ENCODE data around the genes GPSM1, INPP5E and NOTCH1.

DNA sequence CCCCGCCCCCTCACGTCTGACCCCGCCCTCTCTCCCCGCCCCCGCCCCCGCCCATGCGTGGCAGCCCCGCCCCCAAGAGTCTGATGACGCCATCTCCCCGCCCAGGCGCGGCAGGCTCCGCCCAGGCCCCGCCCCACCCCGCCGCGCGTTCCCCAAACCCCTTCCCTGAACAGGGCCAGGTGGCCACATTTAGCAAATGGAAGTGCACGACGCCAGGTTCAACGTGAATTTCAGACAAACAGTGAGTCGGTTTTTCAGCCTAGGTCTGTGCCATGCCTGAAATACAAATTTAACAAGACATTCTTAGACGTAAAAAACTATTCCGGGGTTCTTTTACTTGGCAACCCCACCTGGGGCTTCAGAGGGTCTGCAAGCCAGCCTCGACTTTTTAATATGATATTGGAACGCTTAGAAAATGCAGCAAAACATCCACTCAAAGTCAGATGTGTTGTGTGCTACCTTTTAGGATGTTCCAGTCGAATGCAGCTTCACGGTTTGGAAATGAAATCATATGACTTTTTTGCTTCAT lies 355 bp upstream of the QSOX2 start:
- RAMPAGE, long total RNA, result no peak
- RRBS, result no CpG with 5 or more reads among the region's 28 CpGs

DNA sequence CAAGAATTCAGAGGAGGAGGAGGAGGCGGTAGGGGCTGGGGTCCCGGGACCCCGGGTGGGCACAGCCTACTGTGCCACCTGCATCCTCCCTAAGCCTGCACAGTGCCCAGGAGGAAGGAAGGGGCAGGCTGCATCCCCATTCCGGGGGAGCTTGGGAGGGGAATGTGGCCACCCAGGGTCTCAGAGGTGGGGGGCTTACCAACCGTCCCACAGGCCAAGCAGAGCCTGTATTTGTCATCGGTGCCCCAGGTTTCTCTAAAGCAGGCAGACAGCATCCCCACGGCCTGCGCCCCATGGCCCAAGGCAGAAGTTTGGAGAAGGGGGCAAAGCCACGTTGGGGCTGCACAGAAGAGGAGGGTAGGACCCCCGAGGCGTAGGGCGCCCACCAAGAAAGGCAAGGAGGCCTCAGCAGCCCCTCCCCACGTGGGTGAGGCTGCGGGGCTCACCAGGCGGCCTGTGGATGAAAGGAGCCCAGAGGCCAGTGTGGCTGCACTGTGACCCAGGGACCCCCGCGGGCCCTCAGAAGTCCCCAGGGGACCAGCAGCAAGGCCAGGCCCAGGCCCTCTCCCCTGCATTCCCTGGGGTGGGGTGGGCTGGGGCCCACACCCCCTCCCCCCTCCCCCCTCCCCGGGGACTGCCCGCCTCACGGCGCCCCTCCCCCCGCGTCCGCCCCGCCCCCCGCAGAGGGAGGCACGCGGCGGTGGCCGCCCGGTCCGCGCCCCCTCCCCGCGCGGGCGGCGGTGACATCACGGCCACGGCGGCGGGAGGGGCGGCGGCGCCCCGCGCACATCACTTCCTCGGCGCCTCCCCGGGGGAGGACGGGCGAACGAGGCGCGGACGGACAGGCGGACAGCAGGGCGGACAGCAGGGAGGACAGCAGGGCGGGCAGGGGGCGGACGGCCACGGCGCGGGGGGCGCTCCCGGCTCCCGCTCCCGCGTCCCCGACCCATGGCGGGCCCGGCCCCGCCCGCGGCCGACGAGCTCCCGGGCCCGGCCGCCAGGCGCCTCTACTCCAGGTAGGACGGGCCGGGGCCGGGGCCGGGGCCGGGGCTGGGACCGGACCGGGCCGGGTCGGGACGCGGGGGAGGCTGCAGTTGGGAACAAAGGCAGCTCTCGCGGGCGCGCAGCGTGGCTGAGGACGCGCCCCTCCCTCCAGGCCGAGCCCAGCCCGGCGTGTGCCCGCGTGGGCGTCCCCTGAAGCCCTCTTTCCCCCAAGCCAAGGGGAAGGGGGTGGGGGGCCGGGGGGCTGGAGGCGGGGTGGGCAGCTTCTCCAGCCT lies at the start of gene GPSM1:
Gene GPSM1, plus strand, starts transcription at position 792 of the 1,277 bp plus-strand sequence.
- RAMPAGE, long total RNA, result no peak
- RRBS, result 2% methylated on average over 64 of the region's 107 CpGs

DNA sequence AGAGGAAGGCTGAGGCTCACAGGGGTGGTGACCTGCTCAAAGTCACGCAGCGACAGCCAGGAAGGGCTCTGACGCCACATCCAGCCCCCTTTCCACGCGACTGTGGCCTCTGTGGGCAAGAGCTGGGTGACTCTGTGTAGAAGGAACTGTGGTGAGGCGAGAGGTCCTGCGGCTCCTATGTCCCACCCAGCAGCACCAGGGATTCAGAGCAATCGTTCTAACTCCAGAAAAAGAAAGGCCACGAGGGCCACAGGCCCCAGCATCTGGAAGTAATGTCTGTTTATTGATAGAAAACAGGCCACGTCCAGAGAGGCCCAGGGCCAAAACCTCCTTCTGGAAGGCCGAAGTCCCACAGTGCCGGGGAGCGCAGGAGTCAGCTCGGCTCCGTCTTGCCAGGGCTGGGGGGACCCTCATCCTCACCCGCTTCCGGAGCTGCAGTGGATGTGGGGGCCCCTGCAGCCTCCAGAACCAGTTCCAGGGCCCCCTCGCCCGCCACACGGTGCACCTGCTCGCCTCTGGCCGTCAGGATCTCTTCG lies 1.8 kb downstream of the DNLZ start:
- RAMPAGE, long total RNA, result no peak
- RRBS, result 93% methylated on average over 6 of the region's 23 CpGs

DNA sequence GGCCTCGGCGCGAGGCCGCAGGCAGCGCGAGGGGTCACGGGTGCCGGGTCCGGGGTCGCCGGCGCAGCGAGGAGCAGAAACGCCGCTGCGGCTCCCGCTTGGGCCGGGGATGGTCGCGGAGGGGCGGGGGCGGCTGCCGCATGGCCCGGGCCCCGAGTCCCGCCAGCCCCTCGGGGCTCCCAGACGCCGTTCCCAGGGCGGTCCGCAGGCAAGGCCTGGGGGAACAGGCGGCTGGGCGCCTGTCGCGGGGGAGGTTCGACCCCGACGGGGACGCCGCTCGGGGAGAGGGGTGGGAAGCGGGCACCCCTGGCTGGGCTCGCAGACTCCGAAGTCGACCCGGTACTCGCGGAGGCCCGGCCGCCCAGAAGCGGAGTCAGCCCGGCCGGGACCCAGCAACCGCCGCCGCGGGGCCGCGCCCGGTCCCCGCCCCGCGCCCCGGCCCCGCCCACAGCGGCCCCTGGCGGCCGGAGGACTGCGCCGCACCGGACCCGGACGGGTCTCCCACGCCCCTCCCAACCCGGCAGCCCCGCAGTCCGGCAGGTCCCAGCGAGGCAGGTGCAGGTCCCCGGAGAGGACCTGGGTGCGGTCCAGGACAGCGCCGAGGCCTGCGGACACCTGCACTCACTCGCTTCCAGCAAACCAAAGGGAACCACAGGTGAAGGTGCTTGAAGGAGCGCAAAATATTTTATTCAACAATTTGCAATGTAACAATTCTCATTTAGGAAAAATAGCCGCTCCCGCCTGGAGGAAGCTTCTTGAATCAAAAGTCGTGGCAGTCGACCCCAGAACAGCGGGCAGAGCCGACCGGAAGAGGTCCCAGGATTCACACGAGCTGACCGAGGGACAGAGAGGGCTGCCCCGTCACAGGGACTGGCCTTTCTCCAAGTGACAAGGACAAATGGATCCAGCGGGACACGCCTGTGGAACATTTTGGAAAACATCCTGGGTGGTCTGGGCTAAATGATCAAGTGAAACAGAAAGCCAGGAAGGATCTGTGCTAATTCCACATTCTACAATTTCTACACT lies at the start of gene INPP5E:
Gene INPP5E, minus strand, starts transcription at position 406 of the 1,026 bp plus-strand sequence.
- RAMPAGE, long total RNA, result no peak
- RRBS, result 2% methylated on average over 22 of the region's 97 CpGs

DNA sequence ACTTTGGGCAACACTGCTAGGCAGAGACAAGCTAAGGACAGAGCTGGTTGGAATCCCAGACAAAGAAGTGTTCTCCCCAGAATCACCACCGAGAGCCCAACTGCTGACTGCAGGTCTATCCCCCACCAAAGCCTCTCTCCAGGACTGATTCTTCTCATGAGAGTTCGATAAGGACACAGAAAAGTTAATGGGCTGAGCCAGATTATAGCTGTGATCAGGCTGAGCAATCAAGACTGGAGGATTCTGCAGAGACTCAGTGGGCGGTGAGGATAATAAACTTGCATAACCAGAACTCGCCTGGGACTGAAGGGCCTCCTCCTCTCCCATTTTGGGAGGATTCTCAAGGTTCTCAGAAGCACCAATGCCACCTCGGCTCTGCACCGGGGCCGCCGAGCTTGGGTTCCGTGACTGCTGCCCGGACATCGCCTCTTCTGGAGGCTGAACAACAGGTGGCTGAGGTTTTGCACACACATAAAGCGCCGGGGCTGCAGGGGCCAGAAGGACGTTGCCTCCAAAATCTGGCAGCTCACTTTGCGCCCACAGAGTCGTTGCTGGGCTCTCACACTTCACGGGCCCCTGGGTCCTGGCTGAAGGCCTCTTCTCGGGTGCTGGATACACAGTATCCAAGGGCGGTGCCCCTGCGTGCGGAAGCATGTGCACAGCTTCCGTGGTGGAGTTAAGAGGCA lies 7.8 kb downstream of the SEC16A start:
- RAMPAGE, long total RNA, result no peak
- RRBS, result 93% methylated on average over 8 of the region's 22 CpGs

- RAMPAGE, long total RNA, result no peak
- RRBS, result 1% methylated on average over 30 of the region's 61 CpGs
These were observed 865 bp upstream of the SEC16A start for GRCh38 chr9:136483674-136484136.

DNA sequence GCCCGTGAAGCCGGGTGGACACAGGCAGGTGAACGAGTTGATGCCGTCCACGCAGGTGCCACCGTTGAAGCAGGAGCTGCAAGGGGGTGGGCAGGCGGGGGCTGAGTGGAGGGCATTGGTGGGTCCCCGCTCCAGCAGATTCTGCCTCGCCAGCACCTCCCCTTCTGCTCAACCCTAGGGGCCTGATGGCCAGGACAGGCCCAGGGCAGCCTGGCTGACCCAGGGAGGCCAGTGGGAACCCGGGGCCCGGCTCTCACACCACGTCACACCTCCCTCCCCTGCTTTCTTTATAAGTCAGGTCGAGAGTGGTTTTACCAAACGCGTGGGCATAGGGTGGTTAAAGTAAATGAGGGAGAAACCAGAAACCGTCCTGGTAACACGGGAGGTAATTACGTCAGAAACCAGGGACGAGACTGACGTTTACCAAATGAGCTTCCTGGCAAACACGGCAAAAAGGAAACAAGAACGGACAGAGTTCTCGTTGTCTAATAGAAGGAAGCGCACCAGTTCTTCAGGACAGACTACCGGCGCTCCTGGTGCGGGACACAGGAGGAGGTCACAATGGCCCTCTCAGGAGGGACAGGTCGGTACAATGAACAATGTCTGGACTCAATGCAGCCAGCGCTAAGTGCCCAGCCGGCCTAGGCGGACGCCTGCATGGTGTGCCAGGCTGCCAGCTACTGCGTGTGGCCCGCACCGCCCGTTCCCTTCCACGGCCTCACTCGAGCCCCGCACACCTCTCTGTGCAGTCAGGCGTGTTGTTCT lies 26.3 kb upstream of the SEC16A start:
- RAMPAGE, long total RNA, result no peak
- RRBS, result no CpG with 5 or more reads among the region's 40 CpGs

- RAMPAGE, long total RNA, result no peak
- RRBS, result 91% methylated on average over 34 of the region's 43 CpGs
These were observed 27.5 kb upstream of the SEC16A start for GRCh38 chr9:136510079-136510934.

GRCh38 chr9:136525060-136525665 lies 20.7 kb downstream of the NOTCH1 start:
- RAMPAGE, long total RNA, result no peak
- RRBS, result 55% methylated on average over 17 of the region's 27 CpGs

- RAMPAGE, long total RNA, result no peak
- RRBS, result no CpG with 5 or more reads among the region's 9 CpGs
These were observed 9.5 kb downstream of the NOTCH1 start for GRCh38 chr9:136536386-136536720.

DNA sequence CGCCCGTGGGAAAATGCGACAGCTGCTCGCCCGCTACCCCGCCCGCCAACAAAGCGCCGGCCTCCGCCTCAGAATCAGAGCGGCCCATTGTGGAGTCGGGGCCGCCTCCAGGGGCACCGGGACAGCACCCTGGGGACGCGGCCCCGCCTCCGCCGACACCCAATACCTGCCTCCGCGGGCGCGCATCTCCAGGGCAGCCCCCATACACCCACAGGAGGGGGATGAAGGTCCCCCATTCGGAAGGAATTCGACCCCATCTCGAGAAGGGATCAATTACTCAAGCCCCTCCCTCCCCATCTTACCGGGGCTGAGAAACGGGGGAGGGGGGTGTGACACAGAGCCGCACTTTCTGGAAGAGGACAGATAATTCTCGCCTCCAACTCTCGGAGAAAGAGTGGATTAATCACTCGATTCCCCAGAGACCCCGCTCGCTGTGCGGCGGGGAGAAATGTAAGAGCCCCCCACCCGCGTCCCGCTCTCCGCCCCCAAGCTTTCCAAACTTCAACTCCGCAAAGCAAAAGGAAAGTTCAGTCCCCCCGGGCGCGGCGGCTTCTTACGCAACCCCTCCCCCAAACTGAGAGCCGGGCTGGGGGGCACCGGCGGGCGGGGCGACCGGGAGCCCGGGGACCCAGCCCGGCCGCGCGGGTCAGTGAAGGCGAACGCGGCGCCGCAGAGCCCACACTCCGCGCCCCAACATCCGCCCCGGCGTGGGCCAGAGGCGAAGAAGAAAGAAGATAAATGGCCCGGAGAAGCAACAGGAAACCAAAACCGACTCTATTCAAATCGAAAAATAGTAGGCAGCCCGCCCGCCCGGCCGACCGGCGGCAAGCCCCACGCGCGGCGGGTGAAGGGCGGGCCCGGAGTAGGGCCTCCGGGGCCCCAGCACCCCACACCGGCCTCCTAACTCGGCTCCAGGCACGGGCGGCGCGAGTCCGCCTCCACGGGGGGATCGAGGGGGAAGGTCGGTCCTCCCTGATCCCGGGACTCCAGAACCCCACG lies 959 bp downstream of the NOTCH1 start:
- RAMPAGE, long total RNA, result no peak
- RRBS, result 1% methylated on average over 48 of the region's 96 CpGs

DNA sequence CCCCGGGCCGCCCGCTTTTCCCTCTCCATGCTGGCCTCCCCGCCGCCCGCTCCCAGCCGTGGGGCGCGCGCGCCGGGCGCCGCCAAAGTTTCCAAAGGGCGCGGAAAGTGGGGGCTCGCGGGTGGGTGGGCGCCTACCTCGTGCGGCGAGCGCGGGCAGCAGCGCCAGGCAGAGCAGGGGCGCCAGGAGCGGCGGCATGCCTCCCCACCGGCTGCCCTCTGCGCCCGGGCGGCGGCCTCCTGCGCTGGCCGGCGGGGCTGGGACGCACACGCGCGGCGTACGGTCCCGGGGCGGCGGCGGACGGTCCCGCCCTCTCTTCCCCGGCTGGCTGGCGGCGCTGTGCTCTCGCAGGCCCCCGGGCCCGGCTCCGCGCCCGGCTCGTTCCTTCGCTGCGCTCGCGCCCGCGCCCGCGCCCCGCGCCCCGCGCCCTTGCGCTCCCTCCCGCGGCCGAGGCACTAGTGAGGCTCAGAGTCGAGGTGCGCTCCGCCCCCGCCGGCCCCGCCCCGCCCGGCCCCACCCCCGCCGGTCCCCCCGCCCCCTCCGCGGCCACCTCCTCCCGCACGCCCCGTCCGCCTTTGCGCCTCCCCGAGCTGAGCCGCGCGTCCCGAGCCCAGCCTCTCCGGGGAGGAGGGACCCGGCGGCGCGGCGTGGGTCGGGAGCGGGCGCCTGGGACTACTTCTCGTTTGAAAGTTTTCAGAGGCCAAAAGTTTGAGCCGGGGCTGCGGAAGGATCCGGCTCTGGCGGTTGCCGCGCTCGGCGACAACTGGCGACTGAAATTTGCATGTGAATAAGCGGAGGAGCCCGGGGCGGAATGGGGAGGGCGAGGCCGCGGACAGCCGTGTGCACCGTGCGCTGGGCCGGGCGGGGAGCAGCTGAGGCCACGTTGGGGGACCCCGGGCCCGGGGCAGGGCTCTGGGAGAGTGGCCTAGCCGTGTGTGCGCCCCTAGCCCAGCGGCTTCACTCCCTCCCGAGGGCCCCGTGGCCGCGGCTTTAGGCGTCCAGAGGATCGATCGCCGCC lies at the start of gene NOTCH1:
Gene NOTCH1, minus strand, starts transcription at position 460 of the 1,018 bp plus-strand sequence.
- RAMPAGE, long total RNA, result no peak
- RRBS, result 1% methylated on average over 82 of the region's 141 CpGs

DNA sequence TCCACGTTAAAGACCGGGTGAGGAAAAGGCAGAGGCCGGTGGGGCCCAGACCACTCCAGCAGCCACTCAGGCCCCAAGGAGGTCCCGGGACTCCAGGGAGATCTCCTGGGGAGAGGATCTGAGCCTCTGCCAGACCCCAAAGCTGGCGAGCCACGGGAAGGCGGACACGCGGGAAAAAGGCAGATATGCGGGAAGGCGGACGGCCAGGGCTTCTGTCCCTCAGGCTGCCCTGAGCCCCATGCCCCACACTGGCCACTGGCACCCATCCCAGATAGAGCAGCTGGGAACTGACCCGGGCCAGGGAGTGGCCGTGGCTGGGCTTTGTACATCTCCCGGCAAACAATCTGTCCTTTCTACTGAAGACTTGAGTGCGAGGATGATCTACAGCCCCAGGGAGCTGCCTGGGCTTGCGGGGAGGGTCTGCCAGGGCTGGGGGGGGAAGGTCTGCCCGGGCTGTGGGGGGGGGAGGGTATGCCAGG lies 21.0 kb upstream of the NOTCH1 start:
- RAMPAGE, long total RNA, result no peak
- RRBS, result 46% methylated on average over 5 of the region's 18 CpGs

- RAMPAGE, long total RNA, result no peak
- RRBS, result 2% methylated on average over 15 of the region's 53 CpGs
These were observed 18.6 kb upstream of the EGFL7 start for GRCh38 chr9:136643801-136644803.

DNA sequence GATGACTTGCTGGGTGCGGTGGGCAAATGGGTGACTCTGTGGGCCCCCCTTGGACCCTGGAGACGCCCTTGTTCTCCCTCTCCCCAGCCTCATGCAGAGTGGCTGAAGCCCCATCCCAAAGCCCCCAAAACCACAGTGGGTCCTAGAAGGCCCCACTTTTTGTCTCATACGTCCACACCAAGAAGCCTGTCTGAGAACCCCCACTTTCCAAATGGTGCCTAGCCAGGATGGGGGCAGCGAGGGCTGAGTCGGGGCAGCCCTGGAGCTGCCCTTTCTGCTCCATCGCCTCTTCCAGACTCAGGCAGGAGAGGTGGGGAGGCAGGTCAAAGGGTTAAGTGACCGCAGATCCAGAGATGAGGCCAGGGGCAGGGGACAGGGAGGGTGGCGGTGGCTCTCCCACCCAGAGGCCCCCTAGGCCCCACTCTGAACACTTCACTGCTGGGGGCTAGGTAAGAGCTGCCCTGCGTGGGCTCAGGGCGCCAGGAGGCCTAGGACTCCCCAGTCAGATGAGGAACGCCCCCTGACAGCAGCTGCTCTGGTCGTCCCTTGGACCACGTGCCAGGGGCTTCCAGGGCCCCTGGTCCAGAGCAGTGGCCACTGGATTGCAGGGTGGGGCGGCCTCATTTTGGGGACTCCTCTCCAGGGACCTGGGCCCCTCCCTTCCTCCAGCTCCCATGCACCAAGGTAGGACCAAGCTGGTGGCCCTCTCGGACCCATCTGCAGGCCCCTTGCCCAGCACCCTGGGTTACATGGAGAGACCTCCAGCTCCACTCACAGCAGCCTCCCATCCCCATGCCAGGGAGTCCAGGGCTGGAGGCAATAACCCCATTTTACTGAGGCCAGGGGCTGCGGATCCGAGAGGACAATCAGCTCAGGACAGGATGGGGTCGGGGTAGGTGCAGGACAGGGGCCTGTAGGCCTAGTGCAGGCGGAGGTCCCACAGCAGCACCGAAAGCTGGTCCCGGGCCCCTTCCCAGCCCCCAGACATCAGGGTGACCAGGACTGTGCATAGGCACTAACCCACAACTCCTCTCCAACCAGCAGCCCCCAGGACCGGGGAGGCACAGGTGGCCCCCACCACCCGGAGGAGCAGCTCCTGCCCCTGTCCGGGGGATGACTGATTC lies 1.3 kb downstream of the EGFL7 start:
- RAMPAGE, long total RNA, result no peak
- RRBS, result 87% methylated on average over 3 of the region's 24 CpGs

GRCh38 chr9:136666912-136667951 lies 4.5 kb downstream of the EGFL7 start:
- RAMPAGE, long total RNA, result no peak
- RRBS, result 70% methylated on average over 2 of the region's 28 CpGs

GRCh38 chr9:136672393-136672789 lies 9.7 kb downstream of the EGFL7 start:
- RAMPAGE, long total RNA, result no peak
- RRBS, result no CpG with 5 or more reads among the region's 6 CpGs

DNA sequence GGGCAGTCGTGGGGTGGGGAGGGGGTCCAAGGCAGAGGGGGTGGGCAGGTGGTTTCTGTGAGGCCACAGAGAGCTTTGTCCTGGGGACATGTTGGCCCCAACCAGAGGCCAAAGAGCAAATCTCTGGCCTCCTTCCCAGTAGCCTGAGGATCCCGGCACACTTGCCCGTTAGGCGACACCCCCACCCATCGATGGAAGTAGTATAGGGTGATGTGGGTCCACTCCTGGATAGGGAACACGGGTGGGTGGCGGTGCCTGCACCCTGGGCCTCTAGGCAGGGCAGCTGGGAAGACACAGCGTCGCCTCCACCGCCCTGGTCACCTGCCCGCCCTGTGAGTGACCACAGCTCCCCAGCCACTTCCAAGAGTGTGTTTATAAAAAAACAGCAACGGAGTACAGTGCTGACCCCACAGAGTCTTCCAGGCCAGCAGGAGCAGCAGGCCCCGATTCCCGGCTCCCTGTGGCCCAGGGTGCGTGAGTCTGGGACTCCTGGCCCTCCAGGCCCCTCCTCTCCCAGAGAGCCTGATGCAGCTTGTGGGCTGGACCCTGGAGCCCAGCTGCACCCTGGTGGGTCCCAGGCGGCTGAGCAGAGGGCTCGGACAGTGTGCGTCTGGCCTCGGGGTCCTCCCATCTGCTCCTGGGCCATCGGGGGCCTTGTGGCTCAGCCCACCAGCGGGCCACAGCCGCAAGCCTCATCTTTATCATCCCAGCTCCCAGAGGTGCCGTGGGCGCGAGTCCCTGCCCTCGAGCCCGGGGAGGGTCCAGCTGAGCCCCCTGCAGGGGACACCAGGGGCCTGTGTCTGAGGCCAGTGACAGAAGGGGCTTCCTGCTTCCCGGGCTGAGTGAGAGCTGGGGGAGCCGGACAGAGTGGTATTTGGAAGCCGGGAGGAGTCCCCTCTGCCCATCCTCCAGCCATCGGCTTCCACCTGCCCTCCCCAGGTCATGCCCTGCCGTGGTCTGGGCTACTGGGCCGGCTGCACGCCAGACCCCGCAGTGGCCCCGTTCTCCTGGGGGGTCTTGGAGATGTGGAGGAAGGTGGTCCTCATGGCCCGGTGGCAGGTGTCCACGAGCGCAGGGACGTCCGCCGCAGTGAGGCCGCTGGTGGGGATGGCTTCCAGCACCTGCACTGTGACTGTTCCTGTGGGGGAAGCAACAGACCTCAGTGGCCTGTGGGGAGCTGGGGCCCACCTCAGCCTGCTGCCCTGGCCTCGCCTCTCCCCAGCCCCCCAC lies 10.5 kb downstream of the EGFL7 start:
- RAMPAGE, long total RNA, result no peak
- RRBS, result 81% methylated on average over 10 of the region's 44 CpGs

DNA sequence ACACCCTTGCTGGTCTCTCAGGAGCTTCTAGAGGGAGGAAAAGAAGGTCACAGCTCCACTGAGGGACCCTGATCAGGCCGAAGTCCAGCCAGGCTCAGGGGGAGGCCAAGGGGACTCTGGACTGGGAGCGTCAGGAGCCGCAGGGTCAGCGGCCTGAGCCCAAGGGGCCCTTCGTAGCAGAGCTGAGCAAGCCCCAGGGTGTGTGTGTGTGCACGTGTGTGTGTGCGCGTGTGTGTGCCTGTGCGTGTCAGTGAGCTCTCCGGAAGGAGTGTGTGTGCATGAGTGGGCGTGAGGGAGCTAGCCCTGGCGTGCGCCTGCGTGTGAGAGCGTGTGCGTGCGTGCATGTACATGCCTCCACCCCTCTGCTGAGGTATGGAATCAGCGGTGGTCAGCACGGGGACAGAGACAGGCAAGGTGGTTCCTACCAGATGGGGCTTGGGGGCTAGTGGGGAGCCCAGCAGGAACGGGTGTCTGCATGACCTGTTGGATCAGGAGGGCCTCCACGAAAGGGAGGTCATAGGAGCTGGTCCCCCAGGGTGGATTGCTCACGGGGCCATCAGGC lies 10.0 kb upstream of the AGPAT2 start:
- RAMPAGE, long total RNA, result no peak
- RRBS, result no CpG with 5 or more reads among the region's 22 CpGs

GRCh38 chr9:136700875-136702044 lies 11.1 kb upstream of the DIPK1B start:
- RAMPAGE, long total RNA, result no peak
- RRBS, result 64% methylated on average over 9 of the region's 50 CpGs

All from epithelial cell of proximal tubule (primary cell).